H4 (cell line): ENCODE measurements around the gene NBR1.

DNA sequence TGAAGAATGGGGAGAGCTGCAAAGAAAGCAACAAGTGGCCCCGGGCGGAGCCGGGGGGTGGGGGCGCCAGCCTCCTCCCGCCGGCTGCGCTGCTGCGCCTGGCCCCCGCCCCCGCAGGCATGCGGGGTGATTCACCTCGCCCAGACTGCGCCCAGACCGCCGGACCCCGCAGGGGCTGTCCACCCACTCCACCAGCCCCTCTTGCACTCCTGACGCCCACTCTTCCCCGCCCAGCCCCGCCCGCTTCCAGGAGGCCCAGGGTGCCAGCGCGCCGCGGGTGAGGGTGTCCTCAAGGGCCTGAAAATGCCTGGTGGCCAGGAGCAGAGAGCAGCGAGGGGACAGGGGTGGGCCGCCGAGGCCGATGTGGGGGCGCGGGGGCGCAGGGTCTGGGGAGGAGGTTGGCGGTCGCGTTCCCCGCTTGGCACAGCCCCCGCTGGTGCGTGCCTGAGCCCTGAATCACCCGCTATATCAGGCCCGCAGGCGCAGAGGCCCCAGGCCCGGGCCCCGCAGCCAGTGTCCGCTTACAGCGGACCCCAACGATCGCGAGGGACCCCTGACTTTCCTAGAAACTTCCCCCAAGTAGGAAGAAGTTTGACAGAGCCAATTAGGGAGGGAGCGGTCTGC lies 1.3 kb downstream of the CAVIN1 start:
- RAMPAGE, long total RNA: no peak

DNA sequence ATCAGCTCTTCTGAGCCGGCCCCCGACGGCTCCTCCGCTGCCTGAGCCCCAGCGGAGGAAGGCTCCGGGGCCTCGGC lies 251 bp downstream of the CAVIN1 start:
- RAMPAGE, long total RNA: no peak

DNA sequence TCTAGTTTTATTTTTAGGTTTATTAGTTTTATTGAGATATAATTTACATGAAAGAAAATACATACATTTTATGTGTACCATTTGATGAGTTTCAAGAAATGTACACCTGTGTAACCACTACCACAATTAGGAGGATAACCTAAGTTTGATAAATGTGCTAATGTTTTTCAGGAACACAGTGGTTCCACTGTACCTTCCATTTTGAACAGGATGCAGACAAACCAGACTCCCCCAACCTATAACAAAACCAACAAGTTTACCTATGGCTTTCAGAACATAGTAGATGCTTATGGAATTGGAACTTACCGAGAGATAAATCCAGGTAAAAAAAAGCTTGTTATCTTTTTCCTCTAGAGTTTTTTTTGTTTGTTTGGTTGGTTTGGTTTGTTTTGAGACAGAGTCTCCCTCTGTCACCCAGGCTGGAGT lies 31.7 kb downstream of the ATP6V0A1 start:
- RAMPAGE, long total RNA: no peak

GRCh38 chr17:42536927-42537351 lies 898 bp downstream of the NAGLU start:
- RAMPAGE, long total RNA: no peak

DNA sequence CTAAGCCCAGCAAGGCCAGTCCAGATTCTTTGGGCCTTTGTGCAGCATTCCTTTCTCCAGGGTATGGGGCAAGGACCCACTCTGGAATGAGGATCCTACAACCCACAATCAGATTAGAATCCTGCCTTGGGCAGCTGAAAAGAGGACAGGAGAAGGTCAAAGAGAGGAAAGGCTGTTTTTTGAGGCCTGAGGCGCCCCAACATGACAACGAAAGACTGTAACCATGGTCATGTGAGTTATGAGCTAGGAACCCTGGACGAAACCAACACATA lies 6.7 kb upstream of the HSD17B1 start:
- RAMPAGE, long total RNA: no peak

DNA sequence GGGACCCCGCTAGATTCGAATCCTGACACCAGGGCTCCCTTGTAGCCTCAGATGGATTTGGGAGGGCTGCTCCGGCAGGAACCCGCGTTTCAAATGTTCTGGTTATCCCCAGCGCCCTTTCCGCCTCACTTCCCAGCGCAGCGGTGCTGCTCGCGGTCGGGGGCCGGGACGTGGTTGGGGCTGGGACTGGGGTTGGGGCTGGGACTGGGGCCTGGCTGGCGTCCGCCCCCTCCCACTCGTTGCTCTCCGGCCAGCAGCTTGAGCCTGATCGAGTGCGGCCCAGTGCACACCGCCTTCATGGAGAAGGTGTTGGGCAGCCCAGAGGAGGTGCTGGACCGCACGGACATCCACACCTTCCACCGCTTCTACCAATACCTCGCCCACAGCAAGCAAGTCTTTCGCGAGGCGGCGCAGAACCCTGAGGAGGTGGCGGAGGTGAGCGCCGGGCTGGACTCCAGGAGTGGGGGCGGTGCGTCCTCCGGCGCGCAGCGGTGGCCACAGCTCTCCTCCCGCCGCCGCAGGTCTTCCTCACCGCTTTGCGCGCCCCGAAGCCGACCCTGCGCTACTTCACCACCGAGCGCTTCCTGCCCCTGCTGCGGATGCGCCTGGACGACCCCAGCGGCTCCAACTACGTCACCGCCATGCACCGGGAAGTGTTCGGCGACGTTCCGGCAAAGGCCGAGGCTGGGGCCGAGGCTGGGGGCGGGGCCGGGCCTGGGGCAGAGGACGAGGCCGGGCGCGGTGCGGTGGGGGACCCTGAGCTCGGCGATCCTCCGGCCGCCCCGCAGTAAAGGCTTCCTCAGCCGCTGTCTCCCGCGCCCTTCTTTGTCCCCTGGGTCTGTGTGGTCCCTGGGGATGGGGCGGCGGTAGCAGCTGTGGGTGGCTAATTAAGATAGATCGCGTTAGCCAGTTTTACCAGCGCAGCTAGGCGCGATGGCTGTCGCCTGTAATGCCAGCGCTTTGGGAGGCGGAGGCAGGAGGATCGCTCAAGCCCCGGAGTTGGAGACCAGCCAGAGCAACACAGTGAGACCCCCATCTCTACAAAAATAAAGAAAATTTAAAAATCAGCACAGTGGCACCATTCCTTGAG lies 1.8 kb downstream of the HSD17B1 start:
- RAMPAGE, long total RNA: start-site peak on the minus strand centred at position 593 of the sequence, 37 bp wide, 16 reads

DNA sequence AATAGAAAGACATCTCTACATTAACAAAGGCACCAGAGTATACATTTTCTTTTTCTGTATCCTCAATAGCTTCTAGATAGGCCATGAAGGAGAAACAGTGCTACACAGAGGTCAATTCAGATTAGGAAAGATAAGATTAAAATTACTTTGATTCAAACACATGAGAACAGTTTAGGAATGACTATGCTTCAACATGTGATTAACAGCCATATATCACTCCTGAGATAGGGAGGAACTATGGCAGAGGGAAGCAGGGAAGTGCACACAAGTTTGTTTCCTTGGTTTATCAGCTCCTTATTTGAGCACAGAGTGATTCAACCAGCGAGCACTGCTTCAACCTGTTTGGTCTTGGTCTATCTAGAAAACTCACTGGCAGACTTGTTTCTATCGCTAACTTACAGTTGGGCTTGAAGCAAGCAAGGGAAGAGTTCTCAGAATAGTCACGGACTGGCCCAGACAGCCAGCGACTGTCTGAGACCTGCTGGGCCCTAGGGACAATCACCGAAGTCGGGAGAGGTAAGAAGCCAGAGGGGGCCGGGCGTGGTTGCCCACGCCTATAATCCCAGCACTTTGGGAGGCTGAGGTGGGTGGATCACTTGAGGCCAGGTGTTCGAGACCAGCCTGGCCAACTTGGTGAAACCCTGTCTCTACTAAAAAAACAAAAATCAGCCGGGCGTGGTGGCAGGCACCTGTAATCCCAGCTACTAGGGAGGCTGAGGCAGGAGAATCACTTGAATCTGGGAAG lies 23.5 kb downstream of the TUBG1 start:
- RAMPAGE, long total RNA: no peak

GRCh38 chr17:42653311-42654252 lies 5.5 kb upstream of the TUBG2 start:
- RAMPAGE, long total RNA: no peak

- RAMPAGE, long total RNA: no peak
These were observed 24.6 kb downstream of the EZH1 start for GRCh38 chr17:42720221-42720672.

DNA sequence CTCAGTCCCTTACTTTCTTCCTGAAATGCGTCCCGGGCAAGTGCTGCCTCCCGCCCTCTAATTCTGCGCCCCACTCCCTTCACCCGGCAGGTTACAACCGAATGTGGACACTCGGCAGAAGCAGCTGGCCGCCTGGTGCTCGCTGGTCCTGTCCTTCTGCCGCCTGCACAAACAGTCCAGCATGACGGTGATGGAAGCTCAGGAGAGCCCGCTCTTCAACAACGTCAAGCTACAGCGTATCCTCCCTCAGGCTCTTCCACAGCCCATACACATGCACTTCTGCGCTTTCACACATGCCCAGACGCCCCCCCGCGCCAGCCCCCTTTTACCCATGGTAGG lies 363 bp downstream of the VPS25 start:
- RAMPAGE, long total RNA: no peak

- RAMPAGE, long total RNA: no peak
These were observed 915 bp downstream of the VPS25 start for GRCh38 chr17:42773996-42774731.

DNA sequence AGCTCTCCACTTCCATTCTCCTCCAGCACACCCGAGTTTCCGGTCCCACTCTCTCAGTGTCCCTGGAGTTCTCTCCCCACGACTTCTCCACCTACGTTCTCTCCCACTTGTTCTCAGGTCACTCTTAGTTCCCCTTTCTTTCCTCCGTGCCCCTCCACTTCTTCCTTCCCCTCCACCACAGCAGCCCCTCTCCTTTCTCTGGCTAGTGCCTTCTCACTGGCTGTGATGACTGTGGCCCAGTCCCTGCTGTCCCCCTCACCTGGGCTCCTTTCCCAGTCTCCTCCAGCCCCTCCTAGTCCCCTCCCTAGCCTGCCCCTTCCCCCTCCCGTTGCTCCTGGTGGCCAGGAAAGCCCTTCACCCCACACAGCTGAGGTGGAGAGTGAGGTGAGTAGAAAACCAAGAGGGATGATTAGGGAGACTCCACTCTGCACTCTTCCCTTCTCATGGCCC lies 3.5 kb downstream of the COA3 start:
- RAMPAGE, long total RNA: no peak

DNA sequence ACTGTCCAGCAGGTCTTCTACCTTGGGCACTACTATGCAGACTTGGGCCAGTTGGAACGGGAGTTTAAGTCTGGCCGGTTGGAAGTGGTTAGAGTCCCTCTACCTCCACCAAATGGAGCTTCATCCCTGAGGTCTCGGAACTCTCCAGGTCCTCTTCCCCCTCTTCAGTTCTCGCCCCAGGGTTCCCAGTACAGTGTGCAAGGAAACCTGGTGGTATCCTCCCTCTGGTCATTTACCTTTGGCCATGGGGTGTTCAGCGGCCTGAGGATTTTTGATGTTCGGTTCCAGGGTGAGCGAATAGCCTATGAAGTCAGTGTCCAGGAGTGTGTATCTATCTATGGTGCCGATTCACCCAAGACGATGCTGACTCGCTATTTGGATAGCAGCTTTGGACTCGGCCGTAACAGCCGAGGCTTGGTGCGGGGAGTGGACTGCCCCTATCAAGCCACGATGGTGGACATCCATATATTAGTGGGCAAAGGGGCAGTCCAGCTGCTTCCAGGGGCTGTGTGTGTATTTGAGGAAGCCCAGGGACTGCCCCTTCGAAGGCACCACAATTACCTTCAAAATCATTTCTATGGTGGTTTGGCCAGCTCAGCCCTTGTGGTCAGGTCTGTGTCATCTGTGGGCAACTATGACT lies 1.1 kb downstream of the AOC2 start:
- RAMPAGE, long total RNA: no peak

- RAMPAGE, long total RNA: no peak
These were observed 9.0 kb upstream of the G6PC1 start for GRCh38 chr17:42891562-42892103.

GRCh38 chr17:42980677-42981688 lies 618 bp downstream of the RUNDC1 start:
- RAMPAGE, long total RNA: no peak

- RAMPAGE, long total RNA: no peak
These were observed 8.7 kb downstream of the RUNDC1 start for GRCh38 chr17:42989061-42989499.

DNA sequence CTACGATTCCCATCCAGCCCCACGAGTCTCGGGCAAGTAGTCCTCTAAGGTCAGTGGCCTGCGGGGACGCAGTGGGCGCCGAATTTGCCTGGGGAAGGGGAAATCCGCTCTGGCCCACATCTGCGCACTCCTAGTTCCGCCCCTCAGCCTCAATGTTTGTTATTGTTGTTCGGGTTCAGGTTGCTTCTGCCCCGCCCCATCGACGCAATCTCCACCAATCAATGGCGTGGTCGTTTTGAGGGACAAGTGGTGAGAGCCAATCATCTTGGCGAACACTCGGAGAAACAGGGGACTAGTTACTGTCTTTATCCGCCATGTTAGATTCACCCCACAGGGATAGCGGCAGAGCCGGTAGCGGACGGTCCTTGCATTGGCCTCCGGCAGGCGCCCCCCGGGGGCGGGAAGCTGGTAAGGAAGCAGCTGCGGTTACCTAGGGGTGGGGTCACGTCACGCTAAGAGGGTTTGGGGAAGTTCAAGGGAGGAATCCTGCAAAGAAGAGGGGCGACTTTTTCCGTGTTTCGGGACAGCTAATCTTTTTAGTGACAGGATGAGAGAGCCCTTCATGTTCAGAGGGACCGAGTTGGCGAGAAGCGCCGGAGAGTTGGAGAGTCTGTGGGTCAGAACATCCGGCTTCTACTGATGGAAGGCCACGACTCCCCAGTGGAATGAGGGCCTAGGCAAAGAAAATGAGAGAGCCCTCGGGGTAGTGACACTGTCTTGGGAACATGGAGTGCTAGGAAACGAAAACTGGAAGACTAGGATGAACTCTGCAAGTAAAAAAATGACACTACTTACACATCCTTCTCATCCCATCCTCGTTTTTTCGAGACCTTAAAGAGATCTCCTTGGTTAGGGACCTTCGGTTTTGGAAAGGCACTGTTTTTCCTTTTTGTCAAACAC lies at the start of gene NBR1:
Gene NBR1 (plus strand): TSS at position 320 of the 900 bp plus-strand sequence.
- RAMPAGE, long total RNA: no peak

DNA sequence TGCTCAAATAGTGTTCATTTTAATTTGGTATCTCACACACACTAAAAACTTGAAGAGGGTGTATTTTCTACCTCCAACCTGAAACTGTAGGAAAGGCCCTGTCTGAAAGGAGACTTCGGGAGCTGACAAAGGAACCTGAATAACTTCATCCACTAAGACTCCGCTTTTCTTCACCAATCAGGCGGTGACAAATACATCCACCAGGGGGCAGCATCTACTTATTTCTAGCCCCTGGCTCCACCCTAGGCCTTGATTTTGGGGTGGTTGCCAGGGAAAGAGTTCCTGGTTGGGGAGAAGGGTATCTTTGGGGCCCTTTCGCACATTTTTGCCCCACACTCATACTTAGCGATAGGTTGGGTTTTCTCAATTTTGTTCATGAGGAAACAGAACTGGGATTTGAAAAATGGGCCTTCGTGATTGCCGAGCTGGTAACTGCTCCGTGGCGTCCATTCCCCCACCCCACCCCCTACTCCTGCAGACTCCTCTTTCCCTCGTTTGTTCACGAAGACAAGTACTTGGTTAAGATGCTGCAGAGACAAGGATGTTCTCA lies 4.8 kb upstream of the ARL4D start:
- RAMPAGE, long total RNA: no peak

DNA sequence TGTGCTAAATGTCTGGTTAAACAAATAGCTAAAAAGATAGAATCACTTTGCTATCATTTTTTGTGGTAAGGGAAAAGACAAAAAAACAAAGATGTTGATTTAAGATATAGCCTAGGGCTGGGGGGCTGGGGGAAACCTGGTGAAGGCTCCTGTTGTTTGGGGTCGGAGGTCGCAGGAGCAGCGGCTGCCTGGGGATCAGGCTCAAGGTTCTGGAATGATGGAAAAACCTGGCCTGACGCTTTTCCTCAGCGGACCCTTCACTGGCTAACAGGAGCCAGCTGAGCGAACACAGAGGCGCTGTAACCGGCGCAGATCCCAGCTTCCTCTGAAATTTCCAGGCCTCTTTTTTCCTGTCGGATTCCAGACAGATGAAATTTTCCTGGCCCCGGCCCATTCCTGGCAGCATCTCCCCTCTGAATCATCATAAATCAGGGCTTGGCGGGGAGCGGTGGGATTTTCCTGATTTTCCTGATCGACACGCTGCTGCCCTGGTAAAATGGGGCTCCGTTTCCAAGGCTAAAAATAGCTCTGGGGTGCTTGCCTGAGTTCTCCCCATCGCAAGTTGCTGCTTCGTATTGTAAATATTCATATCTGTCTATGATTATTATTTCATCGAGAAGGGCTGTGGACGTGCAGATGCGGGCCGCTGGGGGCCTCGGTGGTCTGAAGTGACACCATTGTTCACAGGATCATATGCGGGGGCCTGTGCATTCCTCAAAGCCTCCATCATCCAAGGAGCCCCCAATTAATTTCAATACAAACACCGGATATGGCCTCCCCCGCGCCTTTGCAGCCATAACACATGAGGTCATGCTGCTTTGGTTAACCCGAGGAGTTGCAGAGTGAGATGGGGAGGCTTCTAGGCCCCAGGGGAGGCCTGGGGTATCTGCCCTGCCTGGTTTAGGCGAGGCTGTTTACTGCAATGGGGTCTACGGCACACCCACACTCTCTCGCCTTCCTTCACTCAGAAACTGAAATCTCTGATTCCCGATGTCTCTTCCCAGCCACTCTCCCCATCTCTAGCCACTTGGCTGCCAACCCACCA lies 45.8 kb upstream of the ETV4 start:
- RAMPAGE, long total RNA: no peak

- RAMPAGE, long total RNA: no peak
These were observed 4.2 kb downstream of the MEOX1 start for GRCh38 chr17:43657402-43657959.